SJCRH30 (cell line): ENCODE measurements around a stretch of chr11.

DNA sequence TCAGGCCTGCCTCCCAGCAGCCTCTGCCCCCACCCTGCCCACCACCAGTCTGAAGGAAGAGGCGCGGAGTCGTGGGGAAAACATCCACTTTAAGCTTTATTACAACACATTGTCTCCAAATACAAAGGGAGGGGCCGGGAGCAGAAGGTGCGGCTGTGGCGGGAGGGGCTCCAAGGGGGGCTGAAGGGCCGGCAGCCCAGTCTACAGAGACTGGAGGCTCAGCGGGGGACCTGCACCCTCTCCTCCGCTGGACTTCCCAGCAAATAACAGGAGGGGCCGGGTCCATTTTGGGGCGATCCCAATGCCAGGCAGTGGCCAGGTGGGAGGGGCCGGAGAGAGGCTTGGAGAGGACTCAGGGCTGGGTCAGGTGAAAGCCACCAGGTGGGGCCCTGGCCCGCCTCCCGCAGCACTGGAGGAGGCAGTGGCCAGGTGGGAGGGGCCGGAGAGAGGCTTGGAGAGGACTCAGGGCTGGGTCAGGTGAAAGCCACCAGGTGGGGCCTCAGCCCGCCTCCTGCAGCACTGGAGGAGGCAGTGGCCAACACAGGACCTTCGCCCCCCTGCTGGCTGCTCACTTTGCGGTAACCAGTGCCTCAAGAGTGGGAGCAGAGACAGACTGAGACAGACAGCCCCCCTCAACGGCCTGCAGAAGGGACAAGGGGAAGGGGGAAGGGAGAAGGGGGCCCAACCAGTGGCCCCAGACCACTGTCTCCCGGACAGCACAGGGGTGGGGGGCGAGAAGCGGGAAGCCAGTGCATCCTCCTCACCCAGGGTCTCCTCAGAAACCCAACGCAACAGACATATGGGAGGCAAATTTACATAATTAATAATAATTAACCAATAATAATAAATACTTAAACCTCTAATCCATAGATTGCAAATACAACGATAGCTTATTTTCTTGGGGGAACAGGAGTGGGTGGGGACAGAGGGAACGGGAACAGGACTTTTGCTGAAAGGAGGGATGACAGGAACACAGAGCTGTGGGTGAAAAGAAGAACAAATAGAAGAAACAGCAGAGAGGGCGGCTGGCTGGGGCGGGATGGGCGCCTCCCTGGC lies 17.8 kb downstream of the DUSP8 start:
- RAMPAGE, long total RNA, result no peak

GRCh38 chr11:1567102-1568204 lies 4.6 kb downstream of the DUSP8 start:
- RAMPAGE, long total RNA, result no peak

GRCh38 chr11:1570756-1571368 lies 1.2 kb downstream of the DUSP8 start:
- RAMPAGE, long total RNA, result no peak

DNA sequence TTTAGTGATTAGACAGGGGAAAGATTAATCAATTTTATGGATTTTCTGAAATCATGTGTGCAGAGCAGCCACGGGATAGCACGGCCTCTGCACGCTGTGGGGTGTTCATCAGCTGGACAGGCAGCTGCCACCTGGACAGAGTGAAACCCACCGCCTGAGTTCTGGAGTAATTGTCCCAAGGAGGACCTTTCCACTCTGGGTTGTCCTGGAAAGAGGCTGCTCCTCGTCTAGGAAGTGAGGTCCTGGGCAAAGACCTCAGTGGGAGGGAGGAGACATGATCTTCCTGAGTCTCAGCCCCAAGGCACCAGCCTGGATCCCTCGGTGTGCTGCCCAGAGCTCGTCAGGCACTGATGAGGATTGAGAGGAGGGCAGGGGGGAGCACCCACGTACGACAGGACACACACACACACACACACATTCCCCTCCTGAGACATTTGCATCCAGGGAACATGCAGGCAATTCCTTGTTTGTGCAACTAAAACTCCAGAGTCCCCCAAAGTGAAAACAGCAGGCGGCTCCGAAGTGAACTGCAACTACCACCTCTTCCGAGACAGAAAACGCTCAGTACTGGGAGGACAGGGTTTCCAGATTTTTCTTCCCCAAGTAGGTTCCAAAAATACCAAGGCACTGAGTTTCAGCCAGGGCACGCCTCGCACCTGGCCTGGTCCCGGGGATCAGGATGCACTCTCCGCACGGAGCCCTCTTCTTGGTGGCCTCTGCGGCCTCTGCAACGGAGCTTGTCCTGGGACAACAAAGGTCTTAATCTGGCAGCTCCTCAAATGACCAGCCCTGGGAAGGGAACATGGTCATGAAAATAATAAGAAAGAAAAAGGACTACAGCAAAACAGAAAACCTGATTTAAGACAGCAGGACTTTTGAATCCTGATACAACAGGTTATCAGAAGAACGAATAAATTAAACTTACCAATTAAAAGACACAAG lies 22.4 kb upstream of the KRTAP5-6 start:
- RAMPAGE, long total RNA, result no peak

GRCh38 chr11:1693132-1693613 lies 3.8 kb upstream of the KRTAP5-6 start:
- RAMPAGE, long total RNA, result no peak

GRCh38 chr11:1751524-1752703 lies 1.5 kb upstream of the IFITM10 start:
- RAMPAGE, long total RNA, result no peak

- RAMPAGE, long total RNA, result no peak
Observed at GRCh38 chr11:1757601-1758507, 5.9 kb downstream of the CTSD start.

DNA sequence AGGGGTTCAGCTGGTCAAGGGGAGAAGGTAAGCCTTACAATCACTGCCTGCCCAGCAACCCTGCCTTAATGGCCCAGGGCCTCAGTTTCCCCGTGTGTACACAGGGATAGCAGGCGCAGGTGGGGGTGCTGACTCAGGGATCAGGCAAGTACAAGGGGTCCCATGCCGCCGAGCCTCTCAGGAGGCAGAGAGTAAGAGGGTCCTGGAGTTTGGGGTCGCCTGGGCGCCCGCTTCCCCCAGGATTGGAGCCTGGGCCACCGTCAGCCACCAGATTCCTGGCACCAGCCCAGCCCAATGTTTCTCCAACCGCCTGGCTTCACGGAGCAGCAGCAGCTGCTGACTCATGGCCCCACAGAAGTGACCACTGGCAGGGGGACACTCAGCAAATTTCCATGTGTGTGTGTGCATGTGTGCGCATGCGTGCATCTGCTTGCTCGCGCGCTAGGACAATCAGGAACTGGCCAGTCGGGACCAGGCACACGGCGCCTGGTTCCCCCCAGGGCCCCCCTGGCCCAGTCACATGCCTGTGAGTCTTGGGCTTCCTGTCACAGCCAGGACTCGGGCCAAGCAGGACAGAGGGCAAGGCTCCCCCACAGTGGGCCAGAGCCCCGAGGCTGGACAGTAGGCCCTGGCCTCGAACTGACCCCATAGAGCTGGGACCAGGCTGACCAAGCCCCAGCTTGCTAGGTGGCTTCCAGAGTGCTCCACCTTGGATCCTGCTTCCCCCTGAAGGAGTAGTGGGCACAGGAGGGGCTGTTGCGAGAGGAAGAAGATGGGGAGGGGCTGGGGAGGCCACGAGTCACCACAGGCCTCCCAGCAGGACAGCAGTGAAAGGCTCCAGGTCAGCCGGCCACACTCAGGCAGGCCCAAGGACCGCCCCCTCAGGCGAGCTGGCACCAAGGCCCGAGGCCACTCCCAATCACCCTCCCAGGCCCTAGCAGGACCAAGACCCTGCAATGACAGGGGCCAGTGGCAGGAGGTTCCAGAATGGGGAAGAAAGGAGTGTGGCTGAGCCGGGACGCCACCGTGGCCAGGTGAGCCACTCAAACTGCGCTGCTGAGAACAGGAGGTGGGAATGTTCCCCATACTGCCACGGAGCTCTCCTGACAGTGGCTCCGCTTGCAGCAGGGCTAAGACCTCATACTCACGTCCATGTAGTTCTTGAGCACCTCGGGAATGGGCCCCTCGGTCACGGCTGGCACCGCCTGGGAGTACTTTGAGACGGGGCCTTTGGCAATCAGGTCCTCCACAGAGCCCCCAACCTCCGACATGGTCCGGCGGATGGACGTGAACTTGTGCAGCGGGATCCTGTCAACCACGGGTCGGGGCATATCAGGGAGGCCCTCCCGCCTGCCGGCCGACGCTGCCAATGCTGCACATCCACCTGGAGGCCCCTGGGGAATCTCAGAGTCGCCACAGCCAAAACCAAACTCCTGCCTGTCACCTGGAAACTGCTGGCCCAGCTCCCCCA lies 3.0 kb downstream of the CTSD start:
- RAMPAGE, long total RNA, result no peak

DNA sequence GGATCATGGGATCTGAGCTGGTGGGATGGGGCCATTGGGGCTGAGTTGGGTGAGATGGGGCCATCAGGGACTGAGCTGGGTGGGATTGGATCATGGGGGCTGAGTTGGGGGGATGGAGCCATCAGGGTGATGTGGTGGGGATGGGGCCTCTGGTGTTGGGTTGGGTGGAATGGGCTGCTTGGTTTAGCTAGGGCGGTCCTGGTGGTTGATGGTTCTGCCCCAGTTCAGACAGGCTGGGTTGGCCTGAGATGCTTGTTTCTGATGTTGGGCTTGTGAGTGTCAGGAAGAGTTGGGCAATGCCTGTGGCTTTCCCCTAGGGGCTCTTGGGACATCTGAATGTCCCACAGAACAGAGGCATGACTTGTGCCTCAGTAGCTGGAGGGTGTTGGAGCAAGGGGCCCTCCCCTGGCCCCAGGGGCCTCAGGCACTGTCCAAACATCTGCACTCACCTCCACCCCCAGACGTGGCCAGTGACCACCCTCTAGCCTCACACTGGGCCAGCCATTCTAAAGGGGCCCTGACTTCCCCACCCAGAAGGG lies 14.0 kb upstream of the CTSD start:
- RAMPAGE, long total RNA, result no peak

GRCh38 chr11:1924676-1925235 lies 5.3 kb downstream of the TNNT3 start:
- RAMPAGE, long total RNA, result no peak

GRCh38 chr11:1926641-1927491 lies 7.4 kb downstream of the TNNT3 start:
- RAMPAGE, long total RNA, result no peak

DNA sequence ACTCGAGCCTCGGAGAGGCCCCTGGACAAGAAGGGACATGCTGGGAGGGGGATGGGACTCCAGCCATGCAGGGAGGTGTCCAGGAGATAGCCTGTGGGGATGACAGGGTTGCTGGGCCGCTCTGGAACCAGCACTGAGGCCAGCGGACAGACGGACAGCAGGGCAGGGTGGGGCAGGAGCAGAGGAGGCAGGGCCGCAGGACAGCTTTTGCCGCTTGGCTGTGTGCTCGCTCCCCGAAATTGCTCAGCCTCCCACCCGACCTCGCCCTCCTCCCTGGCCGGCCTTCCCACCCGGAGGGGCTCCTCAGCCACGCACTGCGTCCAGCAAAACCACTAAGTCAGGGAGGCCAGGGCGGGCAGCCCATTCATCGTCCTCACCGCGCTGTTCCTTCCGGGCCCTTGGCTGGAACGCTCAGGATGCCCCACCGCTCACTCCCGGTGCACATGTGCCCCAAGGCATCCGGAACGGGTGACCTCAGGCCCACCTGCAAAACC lies 8.0 kb downstream of the TNNT3 start:
- RAMPAGE, long total RNA, result no peak

DNA sequence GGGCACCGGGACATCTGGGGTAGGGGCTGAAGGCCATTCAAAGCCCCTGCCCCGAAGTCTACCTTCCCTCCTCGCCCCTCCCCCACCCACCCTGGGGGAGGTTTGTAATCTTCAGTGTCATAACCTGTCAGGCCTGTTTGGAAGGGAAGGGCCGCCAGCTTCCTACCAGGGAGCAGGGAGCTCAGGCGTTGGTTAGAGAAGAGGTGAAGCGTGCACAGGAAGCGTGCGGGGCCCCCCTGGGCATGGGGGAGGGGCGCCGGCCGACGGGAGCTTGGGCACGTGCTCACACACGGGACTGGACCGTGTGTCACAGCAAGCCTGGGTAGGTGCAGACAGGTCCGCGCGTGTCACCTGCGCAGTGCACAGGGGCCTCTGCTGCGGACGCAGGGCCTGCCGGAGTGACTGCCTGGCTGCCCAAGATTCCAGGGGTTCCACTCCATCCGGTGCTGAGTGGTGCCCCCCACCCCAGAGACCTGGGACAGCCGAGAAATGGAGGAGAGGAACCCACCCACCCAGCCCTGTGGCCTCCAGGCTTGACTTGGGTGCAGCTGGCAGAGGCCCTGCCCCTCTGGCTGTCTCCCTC lies 30.9 kb upstream of the TH start:
- RAMPAGE, long total RNA, result no peak

DNA sequence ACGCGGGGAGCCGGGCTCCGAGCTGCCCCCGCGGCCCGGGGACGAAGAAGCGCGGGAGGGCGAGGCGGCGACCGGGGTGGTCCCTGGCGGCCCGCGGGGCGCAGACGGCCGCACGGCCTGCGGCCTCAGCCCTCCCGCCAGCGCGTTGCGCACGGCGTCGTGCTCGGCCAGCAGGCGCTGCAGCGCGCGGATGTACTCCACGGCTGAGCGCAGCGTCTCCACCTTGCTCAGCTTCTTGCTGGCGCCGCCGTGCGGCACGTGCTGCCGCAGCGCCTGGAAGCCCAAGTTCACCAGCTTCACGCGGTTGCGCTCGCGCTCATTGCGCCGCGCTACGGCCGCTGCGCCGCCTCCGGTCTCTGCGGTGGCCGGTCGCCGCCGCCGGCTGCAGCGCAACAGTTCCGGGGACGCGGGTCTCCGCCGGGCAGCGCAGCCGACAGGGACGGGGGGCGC lies 516 bp downstream of the ASCL2 start:
- RAMPAGE, long total RNA, result no peak

DNA sequence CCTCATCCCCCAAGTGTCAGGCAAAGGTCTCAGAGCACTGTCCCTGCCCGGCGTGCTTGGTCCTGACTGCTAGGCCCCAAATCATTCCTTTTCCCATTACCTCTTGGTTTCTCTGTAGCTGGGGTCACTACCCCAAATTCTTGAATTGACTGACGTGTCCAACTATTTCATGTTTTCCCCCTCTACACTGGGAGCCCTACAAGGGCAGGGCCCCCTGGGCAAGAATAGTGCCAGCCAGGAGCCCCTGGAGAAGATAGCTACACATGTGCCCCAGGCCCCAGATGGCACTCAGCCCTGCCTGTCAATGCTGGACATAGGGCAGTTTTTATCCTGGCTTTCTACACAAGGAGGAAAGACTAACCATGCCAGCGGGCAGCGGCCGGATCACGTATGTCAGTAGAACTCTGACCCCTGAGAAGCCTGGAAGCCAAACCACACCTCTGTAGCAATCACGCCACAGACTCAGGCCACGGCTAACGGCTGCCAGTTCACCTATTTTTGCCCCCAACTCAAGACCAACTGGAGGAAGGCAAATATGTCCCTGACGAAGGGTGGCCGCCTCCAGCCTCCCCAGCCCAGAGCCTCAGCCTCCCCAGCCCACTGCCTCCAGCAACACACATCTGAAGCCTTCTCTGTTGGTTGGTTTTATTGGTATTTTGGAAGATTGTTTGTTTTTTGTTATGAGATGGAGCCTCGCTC lies 7.3 kb upstream of the CD81 start:
- RAMPAGE, long total RNA, result no peak

- RAMPAGE, long total RNA, result no peak
Observed at GRCh38 chr11:2381976-2382664, 5.0 kb downstream of the CD81 start.

DNA sequence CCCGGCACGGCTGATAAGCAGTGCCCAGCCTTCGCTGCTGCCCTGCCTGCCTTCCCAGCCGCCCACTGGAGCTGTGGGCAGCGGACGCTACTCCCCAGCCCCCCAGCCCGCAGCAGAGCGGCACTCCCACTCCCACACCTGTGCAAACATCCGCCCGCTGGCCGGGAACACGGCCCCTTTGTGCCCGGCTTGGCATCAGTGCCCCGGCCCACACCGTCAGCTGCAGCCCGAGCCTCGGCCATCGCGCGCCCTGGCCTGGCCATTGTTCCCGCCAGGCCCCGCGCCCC lies 130.2 kb downstream of the KCNQ1 start:
- RAMPAGE, long total RNA, result no peak

- RAMPAGE, long total RNA, result no peak
Observed at GRCh38 chr11:2698735-2699566, 186.6 kb downstream of the CDKN1C start.

- RAMPAGE, long total RNA, result no peak
Observed at GRCh38 chr11:2752844-2753239, 132.7 kb downstream of the CDKN1C start.

GRCh38 chr11:2862069-2863358 lies 23.1 kb downstream of the CDKN1C start:
- RAMPAGE, long total RNA, result no peak